Zone of skin (tissue), 1 donor: ENCODE data around the gene RPS6KL1.

- RRBS: no CpG with 5 or more reads among the region's 18 CpGs
Observed at GRCh38 chr14:73722496-73723252, 8.5 kb upstream of the PNMA1 start.

DNA sequence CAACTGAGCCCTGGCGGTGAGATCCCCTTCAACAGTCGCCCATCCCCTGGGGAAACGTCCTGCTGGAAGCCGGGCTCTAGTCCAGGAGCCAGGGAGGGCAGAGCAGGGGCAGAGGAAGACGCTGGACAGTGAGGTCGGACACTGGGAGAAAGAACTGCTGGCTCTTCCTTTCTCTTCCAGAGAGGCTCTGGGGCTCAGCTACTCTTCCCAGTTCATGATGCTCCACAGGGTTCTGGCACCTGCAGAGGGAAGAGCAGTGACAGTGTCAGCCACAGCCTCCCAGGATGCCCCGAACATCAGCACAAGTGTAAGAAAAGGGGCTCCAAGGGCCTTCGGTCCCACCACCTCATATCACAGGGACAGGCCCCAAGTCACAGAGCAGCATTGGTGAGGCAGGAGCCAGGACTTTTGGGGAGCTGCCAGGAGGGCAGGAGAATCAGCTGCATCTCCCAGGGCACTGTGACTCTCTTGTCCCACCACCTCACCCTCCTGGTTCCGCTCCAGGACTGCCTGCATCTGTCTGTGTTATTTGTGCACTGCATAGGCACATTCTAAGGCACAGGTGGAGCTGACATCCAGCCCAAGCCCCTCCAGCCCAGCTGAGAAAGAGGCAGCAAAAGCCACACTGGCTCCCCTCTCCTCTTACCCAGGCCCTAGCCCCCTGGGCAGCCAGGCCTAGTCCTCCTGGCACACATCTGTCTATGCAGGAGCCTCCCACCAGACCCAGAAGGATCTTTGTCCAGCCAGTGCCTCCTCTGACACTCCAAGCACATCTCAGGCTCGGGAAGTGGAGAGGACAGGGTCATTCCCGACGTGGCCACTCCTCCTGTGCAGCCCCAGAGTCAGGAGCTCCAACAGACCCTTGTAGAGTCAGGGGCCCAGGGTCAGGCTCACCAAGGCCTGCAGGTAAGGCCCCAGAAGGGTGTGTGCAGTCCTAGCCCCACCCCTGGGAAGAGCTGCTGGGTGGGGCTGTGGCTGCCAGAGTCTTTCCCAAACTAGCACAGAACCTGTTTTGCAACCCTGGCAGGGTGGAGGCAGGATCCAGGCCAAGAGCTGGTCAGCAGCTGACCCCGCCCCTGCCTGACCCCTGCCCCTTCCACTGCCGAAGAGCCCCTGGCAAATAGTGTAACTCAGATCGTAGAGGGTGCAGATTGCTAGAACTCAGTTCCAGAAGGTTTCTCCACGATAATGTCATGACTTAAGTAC lies 19.7 kb downstream of the MIDEAS start:
- RRBS: no CpG with 5 or more reads among the region's 16 CpGs

GRCh38 chr14:73741298-73742463 lies 18.4 kb downstream of the MIDEAS start:
- RRBS: no CpG with 5 or more reads among the region's 29 CpGs

DNA sequence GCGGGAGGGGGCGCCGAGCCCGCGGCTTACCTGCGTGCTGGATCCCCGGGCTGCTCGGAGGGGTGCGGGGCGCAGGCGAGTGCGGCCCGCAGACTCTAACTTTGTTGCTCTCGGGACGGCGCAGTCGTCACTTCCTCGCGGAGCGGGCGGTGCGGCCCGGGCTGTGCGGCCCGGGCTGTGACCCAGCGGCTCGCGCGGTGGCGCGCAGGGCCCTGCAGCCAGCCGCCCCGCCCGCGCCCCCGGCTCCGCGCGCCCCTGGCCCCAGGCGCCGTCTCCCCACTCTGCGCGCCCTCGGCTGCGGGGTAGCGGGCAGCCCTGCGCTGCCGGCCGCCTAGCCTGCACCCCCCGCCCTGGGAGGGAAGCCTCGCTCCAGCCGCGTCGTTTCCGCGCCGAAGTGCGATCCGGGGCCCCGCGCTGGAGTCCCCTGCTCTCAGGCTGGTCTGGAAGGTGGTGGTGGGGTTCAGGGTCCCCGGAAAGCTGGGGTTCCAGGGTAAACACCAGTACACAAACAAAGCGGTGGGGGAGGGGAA lies 27.0 kb upstream of the MIDEAS start:
- RRBS: 1% methylated on average over 53 of the region's 63 CpGs

- RRBS: 1% methylated on average over 36 of the region's 86 CpGs
Observed at GRCh38 chr14:74257265-74258255, 18.3 kb downstream of the VSX2 start.

DNA sequence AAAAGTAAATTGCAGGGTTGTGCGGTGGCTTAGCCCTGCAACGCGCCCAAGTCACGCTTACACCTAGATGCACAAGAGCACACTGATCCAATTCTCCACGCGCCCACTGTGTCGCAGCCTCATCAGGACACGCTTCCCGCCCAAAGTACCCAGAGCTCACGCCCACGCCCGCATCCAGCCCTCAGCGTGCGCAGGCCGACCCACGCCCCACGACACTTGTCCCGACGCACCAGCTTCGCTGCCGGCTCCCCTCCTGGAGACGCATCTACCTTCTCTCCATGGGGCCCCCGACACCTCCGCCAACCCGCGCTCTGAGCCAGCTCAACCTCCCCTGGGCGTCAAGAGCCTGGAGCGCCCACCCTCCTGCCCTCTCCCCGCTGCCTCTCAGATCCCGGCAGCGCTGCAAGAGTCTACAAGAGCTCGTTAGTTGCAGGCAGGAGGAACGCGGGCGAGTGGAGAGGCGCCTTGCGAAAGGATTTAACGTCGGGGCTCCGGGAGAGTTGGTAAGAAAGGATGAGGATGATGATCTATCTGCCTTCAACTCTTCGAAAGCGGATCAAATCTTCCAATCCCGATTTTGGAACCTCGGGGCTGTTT lies 1.2 kb downstream of the LTBP2 start:
- RRBS: 25% methylated on average over 8 of the region's 44 CpGs

DNA sequence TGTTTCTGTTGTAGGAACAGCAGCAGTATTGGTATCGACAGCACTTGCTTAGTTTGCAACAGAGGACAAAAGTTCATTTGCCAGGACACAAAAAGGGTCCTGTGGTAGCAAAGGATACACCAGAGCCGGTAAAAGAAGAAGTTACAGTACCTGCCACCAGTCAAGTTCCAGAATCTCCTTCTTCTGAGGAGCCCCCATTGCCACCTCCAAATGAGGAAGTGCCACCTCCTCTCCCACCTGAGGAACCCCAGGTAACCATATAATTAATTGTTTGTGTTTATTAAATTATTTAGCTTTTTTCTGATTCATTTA lies 15.3 kb downstream of the YLPM1 start:
- RRBS: no CpG with 5 or more reads among the region's 2 CpGs

DNA sequence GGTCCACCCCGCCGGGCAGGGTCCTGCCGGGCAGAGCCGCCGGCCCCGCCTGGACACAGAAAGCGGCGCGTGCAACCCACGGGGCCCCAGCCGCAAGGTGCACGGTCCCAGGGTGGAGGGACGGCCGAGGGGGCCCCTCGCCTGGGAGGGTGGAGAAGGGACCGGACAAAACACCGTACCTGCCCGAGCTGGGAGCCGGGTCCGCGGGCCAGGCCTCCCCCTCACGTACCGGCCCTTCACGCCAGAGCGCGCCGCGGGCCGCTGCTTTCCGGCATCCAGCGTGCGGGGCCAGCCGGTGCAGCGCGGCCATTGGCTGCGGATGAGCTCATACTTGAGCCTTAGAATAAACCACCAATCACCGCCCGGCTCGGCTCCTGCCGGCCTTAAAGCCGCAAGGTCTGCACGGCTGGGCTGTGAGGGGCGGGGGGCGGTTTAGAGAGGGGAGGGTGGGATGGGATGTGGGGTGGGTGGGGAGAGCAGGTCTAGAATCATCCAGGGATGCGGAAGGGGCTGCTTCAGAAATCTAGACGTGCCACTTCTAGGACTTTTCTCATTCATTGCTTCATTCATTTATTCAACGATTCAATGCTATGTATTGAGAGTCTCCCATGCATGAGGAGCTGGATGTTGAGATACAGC lies at the start of gene RPS6KL1:
TSS of gene RPS6KL1 (minus strand) at position 260 of the 639 bp plus-strand sequence.
- RRBS: 4% methylated on average over 21 of the region's 47 CpGs

DNA sequence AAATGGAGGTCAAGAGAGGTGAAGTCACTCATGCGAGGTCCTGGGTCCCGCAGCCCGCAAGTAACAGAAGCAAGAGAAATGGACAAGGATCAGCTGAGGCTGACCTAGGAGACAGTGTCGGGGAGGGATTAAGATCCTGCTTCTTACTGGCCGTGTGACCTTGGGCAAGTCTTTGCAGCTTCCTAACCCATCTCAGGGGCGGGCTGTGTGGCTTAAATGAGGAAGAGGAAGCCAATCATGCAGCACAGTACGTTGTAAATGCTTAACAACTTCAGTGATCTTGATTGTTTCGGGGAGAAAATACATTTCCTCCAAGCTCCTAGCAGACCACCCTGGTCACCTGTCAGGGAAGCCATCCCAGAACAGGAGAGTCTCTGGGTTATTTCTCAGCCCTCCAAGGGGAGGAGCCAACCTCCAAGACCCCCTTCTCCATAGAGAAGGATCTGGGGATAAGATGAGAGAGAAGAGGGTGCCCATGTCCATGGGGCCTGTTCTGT lies 7.2 kb upstream of the PGF start:
- RRBS: no CpG with 5 or more reads among the region's 8 CpGs

GRCh38 chr14:74974046-74974793 lies 18.8 kb upstream of the PGF start:
- RRBS: no CpG with 5 or more reads among the region's 15 CpGs

- RRBS: no CpG with 5 or more reads among the region's 5 CpGs
Observed at GRCh38 chr14:75204018-75204651, 27.7 kb upstream of the TMED10 start.

- RRBS: no CpG with 5 or more reads among the region's 7 CpGs
Observed at GRCh38 chr14:75234516-75234916, 44.1 kb upstream of the FOS start.

DNA sequence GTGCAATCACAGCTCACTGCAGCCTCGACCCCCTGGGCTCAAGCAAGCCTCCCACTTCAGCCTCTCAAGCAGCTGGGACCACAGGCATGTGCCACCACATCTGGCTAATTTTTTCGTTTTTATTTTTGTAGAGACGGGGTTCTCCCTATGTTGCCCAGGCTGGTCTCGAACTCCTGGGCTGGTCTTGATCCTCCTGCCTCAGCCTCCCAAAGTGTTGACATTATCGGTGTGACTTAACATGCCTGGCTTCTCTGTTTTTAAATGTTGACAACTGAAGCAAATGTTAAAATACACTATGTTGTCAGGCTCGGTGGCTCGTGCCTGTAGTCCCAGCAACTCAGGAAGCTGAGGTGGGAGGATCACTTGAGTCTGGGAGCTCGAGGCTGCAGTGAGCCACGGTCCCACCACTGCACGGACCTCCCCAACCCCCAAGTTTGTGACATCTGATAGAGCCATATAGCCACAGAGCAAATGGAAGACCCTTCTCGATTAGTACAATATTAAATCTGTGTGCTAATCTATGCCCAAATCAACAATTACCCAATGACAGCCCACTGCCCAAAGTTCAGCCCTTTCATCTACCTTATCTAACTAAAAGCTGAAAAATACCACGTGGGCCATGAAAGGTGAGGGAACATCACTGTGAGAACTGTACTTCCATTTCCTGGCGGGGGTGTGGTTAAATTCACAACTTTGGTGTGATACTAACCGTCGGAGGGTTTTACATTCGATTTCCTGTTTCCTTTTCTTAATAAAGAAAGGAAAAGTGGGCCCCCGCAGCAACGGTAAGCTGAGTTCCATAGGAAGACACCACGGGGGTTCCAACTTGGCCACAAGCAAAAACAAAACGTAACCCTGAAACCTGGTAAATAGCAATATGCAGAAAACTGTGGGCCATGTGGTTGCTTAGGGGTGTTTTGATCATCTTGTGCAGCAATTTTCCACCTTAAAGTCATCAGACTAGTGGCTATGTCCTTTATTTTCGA lies 31.3 kb upstream of the FOS start:
- RRBS: no CpG with 5 or more reads among the region's 21 CpGs

GRCh38 chr14:75263839-75264457 lies 14.7 kb upstream of the FOS start:
- RRBS: no CpG with 5 or more reads among the region's 4 CpGs

DNA sequence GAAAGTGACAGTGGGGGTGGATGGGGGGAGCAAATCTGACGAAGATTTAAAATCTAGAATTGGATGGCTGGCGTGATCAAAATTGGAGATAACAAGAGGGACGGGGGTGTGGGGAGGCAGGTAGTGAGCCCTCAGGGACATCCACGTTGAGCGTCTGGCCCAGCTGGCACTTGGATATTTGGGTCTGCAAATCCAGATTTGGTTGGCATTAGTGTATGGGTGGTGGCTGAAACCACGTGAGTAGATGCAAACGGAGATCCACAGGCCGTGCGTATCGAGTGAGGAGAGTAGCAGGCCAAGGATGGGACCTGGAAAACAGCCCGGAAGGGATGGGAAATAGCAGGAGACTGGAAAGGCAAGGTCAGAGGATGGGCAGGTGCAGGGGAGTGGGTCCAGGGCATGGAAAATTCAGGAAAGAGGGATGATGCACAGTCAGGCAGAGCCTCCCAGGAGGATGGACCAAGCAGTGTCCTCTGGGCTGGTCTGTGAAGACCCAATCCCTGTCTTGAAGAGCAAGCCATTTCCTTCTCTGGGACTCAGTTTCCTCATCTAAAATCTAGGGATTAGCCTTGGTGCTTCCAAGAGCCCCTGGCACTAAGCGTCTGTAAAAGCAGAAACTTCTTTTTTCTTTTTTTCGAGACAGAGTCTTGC lies 23.6 kb downstream of the JDP2 start:
- RRBS: no CpG with 5 or more reads among the region's 13 CpGs

GRCh38 chr14:75469987-75470262 lies 42.1 kb downstream of the JDP2 start:
- RRBS: no CpG with 5 or more reads among the region's 12 CpGs

- RRBS: no CpG with 5 or more reads among the region's 9 CpGs
Observed at GRCh38 chr14:75521289-75521913, 868 bp upstream of the BATF start.

DNA sequence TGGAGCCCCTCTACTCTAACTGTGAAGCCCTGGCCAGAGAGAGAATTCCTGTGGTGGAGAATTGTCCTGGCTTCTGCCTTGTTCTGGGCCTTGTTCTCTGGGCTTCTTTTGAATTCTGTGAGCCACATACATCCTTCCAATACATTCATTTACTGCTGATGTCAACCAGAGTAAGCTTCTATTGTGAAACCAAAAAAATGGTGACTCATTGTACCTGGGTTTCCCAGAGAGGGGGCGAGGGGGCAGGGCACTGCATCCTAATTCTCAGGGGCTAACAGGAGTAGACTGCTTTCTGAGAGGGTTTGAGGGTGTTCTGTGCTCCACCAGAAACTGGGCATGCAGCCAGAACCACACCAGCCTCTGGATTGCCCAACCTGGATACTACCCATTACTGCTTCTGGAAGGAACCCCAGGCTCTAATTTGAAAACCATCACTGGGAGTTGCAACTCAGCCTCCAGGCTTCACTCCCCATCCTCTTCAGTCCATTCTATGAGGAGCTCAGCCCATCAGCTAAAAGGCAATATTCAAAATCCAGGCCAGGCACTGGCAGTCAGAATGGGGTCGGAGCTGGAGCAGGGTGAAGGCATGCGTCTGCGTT lies 18.6 kb upstream of the FLVCR2 start:
- RRBS: no CpG with 5 or more reads among the region's 4 CpGs

DNA sequence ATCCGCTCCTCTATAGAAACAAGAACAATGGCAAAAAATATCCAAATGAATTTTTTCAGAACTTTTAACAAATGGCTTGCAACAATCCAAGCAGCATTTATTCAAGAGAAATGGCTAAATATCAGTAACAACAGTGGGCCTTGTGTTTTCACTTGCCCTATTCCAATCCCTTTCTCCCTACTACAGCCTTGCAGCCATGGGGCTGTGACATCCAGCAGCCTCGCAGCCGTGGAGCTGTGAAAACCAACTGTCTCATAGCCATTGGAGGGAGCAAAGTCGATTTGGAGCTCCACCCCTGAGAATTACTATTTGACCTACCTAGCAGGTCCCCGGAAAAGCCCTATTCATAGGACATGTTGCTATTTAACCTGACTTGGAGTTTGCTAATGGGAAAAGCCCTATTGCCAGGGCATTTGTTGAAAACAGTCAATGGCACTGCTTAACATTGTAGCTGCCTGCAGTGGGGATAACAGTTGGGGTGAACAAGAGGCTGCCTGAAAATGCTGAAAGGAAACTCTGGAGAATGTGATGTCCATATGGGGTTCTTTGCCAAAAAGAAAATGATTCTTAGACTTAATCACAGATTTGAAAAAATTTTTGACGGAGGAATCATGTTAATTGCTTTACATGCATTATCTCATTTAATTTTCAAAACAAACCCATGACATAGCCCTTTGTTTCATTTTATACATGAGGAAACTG lies 33.2 kb downstream of the ERG28 start:
- RRBS: no CpG with 5 or more reads among the region's 6 CpGs

GRCh38 chr14:75831219-75831888 lies 150.4 kb downstream of the TGFB3 start:
- RRBS: no CpG with 5 or more reads among the region's 5 CpGs